ENCODE measurements around the genes IMPDH2, C3orf62, GPX1, IQCF3 and IQCF2.

- PRO-cap: bidirectional peak, plus-strand start at chr3:49029576, minus-strand start at chr3:49029400
Measured at GRCh38 chr3:49028950-49029897, at the start of gene IMPDH2. Gene IMPDH2, minus strand, starts transcription at chr3:49029398.

- PRO-cap: no peak
Measured at GRCh38 chr3:49076020-49076559, 17.8 kb downstream of the QRICH1 start.

GRCh38 chr3:49244587-49244978 is 32.4 kb downstream of the C3orf62 start:
- PRO-cap: no peak

- PRO-cap: bidirectional peak, plus-strand start at chr3:49277296, minus-strand start at chr3:49276996
Measured at GRCh38 chr3:49276226-49277414, at the start of gene C3orf62. Gene C3orf62, minus strand, starts transcription at chr3:49277232.

DNA sequence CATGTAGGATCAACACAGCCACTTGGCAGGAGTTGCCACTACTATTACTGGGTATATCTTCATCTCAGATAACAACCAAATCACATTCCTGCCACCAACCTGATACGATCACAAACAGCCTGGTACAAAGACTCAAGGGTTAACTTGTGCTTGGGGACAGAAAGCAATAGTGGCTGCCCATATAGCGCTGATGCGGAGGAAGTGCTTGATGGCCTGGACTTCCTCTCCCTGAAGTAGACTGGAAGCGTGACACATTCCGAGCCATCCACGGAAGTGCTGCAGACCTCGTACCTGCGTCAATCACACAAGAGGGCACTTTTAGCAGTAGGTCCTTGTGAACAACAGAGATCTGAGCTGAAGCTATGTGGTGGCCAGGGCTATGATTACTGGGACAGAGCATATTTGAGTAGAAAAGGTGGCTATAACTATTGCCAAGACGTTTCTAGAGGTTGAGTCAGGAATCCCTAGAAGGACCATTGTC is 17.3 kb upstream of the C3orf62 start:
- PRO-cap: no peak

GRCh38 chr3:49357483-49358384 is at the start of gene GPX1:
Gene GPX1, minus strand, starts transcription at chr3:49358353.
- PRO-cap: bidirectional peak, plus-strand start at chr3:49358458, minus-strand start at chr3:49358325

- PRO-cap: no peak
Measured at GRCh38 chr3:49415787-49416667, 3.8 kb downstream of the TCTA start.

DNA sequence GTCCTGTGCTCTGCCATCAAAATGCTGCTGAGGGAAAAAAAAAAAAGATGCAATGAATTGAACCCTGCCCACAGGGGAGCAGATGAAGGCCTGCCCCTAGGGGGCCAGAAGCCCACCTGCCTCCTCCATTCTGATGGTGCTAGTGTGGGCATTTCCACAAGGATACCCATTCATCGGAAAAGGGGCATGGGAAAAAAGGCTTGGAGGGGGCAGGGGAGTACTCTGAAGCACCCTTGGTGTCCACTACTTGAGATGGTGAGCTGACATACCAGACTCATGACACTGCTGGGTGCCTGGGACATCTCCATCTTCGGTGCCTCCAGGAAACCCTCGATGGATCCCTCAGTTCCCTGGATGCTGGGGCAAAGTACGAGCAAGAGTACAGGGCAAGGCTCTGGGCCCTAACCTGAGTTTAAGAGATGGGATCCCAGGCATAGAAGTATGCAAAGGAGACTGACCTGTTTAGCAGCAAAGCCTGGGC is 5.1 kb upstream of the IP6K1 start:
- PRO-cap: no peak

DNA sequence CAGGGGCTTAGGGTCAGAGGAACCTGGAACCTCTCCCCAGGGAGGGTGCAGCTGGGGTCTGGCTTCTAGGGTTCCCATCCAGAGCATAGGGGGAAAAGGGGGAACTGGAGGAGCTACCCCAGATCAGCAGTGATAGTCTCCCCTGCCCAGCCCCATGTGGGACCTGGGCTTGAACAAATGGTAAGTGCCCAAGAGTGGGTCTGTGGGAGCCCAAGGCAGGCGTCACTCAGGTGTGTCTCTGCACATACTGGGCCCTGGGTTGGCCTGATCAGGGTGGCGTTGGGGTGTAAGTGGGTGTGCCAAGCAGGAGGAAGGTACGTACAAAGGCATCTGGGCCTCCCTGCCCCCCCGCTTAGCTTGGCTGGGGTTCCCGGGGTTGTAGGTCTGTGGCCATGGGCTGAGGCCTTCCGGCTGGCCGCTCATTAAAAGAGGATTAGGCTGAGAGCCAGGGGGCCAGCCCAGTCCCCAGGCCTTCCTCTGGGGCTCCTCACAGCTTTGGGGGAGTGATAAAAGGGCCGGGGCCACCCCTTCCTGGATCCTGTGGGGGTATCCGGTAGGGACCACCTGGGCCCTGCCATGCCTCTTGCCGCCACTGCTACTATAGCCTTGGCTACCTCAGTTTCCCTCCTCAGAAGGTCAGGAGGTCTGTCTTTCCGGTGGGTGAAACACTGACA is 13.2 kb downstream of the SEMA3F start:
- PRO-cap: no peak

- PRO-cap: no peak
Measured at GRCh38 chr3:50236940-50237568, 1.1 kb downstream of the GNAI2 start.

DNA sequence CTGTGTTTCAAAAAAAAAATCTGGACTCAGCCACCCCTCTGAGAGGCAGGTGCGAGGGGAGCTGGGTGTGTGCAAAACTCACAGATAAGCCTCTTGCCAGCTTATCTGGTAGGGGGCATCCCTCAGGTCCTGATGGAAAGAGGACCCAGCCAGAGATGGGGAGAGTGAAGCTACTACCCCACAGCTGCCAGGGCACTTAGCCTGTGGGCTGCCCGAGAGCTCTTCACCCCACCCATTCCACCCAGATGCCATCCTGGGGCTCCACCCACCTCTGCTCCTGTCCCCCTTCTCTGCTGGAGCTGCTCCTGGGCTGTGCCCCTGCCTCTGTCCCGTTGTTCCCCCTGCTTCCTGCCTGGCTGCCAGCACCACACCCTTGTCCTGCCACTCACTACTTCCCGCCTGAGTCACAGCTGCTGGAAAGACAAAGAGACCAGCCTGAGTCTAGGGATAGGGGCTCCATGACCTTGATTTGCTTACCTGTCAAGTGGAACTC is 12.3 kb downstream of the GNAI2 start:
- PRO-cap: no peak

DNA sequence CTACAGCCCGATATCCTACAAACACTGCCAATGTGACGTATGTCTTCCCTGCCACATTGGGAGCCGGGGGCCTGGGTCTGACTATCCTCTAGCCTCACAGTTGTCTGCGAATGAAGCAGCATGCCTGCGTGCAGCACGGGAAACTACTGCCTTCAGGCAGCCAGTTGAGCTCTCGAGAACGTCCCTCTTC is 324 bp downstream of the NPRL2 start:
- PRO-cap: no peak

DNA sequence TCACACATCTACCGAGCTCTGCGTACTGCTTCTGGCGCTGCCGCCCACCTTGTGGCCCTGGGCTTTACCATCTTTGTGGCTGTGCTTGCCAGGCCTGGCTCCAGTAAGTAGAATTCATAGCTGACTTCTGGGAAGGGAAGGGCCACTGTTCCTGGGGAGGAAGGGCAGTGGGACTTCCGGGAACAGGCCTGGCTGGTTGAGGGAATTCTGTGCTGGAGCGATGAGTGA is 710 bp downstream of the CYB561D2 start:
- PRO-cap: no peak

- PRO-cap: no peak
Measured at GRCh38 chr3:50382136-50382919, 23.0 kb upstream of the TMEM115 start.

- PRO-cap: no peak
Measured at GRCh38 chr3:50446966-50448013, 56.1 kb downstream of the CACNA2D2 start.

GRCh38 chr3:50611237-50611461 is 425 bp downstream of the CISH start:
- PRO-cap: no peak

GRCh38 chr3:51385683-51386190 is 646 bp downstream of the MANF start:
- PRO-cap: no peak

DNA sequence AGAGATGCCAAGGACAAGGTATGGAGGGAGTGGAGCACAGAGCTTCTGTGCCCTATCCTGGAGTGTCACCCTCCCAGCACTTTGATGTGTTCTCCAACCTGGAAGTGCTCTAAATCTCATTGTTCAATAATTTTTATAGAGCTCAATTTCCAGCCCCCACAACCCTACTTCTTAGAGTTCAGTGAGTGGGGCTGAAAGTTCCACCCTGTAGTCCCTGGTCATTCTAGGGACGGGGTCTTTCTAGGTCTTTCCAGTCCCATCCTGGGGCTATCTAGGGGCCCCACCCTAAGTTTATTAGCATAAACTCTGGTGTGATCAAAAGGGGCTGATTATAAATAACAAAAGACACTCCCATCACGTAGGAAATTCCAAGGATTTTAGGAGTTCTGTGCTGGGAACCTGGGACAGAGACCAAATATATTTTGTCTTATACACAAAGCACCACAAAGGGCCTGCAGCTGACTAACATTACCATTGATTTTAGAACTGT is 41.8 kb downstream of the RAD54L2 start:
- PRO-cap: no peak

- PRO-cap: no peak
Measured at GRCh38 chr3:51829025-51829488, at the start of gene IQCF3. Gene IQCF3, plus strand, starts transcription at chr3:51829426.

DNA sequence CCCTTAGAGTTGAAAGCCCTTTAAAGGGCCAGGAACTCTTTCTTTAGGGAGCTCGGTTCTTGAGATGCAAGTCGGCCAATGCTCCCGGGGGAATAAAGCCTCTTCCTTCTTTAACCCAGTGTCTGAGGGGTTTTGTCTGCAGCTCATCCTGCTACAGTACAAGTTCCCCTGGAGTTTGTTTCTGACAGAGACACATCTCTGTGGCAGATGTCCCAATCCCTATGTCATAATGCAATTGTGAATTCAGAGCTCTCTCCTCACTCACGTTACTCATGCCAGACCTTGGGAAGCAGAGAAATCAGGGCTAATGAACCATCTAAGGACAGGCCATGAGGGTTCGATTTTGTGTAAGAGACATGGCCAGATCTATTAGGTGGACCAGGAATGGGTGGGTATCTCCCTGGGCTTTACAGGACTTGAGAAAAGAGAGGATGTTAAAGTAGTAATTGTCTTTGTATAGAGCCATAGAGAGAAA is at the start of gene IQCF2:
Gene IQCF2 (plus strand): TSS at position 278 of the 475 bp plus-strand sequence.
- PRO-cap: no peak

Measured in left lobe of liver (tissue), 1 donor.